AG04449 (cell line): ENCODE measurements around a stretch of chr5.

GRCh38 chr5:170306398-170307046, 8.9 kb upstream of the LCP2 start:
- RRBS: no CpG with 5 or more reads among the region's 5 CpGs

DNA sequence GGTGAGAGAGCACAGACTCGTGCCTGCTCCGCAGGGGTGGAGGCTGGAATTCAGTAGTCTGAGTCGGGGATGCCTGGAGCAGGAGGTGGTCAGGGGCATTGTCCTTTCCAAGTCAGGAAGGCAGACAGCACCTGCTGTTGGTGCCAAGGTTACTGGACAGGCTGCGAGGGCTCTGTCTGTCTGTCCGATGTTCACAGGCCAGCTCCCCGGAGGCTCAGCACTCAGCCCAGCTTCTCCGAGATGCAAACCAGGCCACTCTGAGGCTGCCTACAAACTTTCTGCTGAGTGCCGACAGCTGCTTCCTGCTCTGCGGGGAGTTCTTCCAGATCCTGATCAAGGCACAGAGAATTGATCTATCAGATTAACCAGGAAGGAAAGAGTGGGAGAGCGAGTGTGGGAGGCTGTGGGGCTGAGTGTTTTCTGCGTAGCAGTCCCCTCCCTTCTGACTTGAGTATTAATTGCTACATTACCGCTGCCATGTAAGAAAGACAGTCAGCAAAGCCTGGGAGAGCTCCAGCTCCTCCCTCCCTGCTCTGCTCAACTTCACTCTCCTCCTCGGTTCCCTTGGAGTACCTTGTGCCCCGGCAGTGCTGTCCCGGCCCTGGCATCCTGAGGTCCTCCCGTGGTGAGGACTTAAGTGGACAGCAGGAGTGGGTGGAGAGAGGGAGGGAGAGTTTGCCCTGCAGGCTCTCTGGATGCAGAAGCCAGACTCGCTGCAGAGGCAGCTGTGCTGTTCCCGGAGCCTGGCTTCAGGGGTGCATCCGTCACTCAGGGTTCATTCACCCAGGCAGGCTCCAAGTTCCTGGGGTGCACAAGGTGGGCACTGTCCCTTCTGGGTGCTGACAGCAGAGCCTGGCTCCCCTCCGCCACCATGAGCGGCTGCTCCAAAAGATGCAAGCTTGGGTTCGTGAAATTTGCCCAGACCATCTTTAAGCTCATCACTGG, 35.9 kb downstream of the KCNMB1 start:
- RRBS: no CpG with 5 or more reads among the region's 22 CpGs

DNA sequence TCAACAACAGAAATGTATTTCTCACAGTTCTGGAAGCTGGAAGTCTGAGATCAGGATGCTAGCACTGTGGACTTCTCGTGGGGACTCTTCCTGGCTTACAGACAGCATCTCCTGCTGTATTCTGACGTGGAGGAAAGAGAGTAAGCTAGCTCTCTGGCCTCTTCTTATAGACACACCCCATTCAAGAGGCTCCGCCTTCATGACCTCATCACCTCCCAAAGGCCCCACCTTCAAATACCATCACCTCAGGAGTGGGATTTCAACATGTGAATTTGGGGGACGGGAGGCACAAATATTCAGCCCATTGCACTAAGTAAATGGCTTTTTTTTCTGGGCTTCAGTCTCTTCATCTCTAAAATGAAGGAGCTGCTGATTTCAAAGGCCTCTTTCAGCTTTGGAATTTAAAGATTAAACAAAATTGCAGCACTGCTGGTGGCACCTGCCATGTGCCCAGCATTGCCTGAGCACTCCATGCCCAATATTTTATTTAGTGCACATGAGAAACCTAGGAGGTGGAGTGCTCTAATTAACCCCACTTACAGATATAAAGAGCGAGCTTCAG, 27.5 kb downstream of the KCNMB1 start:
- RRBS: no CpG with 5 or more reads among the region's 5 CpGs

GRCh38 chr5:170385985-170386554, 3.1 kb downstream of the KCNMB1 start:
- RRBS: no CpG with 5 or more reads among the region's 12 CpGs

DNA sequence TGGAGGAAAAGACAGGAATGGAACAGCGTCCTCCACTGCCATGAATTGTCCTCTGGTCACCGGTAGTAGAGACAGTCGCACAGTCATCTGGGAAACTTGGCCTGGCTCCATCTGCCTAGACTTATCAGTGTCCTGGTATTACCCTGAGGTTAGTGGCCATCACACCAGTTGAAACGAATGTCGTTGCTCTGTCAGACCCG, 8.2 kb downstream of the TLX3 start:
- RRBS: no CpG with 5 or more reads among the region's 6 CpGs

DNA sequence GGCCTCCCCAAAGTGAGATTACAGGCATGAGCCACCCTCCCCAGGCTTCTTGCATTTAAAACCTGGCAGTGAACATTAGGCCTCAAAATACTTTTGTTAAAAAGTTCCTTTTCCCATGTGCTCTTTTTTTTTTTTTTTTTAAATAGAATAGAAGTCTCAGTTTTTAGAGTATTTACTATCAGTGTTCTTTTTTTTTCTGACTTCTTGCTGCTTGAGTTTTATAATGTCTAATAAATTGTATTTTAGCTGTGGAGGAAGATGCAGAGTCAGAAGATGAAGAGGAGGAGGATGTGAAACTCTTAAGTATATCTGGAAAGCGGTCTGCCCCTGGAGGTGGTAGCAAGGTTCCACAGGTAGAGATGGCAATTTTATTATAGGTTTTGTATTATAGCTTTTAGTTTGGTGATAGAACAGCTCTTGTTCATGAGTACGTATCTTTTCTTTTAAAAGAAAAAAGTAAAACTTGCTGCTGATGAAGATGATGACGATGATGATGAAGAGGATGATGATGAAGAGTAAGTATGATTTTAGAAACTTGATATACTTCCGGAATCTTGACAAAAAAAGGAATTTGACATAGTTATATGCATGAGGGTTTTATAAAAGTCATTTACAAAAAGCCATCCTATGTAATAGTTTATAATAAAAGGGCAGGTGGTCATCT, 4.9 kb downstream of the NPM1 start:
- RRBS: no CpG with 5 or more reads among the region's 4 CpGs

DNA sequence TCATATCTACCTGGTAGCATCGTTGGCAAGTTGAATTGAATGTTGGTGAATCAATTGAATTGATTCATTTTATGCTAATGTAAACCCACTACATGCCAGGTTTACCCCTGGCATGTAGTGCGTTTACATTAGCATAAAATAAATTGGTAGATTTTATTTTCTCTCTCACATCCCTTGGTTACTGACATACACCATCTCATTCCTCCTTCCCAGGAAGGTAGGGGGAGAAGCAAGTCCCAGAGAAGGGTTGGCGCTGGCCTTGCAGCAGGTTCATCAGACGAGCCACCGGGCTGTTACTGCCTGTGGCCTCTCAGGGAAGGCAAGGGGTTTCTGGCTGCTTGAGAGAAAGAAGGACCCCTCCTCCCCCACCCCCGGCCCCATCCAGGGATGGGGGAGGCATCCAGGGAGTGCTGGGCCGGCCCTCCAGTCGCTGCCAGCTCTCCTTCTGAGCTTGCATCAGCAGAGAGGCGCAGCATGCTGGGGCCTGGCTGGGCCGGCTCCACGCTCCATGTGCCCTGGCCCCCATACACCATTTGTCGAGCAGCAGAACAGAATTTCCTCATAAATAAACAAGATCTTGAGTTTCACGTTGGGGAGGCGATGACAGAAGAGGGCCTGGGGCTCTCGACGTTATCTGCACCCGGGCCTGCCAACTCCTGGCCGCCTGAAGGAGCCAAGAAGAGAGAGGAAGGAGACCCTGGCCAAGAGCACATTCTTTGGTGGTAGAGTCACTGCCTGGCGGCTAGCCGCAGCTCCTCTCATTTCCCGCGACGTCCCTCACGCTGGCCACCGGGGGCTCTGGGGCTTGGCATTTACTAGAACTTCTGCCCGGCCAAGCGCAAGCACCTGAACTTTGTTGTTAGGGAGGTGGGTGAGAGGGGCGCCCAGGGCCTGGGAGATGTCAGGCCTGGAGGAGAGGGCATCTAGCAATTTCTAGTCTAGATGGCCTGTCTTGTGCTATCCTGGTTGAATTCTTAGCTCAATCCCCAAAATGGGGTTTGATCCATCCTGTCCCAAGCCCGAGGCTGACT, 176.9 kb downstream of the FGF18 start:
- RRBS: 37% methylated on average over 6 of the region's 29 CpGs

DNA sequence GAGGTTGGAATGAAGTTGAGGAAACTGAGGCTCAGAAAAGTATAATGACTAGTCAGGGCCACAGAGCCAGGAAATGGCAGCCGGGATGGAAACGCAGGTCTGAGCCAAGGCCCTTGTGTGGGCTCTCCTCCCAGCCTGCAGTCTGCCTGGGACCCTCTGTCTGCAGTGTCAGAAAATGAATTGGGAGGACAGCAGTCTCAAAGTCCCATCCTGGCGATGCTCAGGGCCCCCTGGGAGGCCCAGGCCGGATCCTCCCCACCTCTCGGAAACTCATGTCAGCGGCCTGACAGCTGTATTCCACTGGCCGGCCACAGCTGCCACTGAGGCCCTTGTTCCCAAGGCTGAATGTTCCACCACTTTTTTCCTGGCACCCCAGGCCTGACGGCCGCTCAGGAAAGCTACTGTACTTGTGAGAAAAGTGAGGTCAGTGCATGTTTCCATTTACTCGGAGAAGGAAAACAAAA, 179.9 kb downstream of the FGF18 start:
- RRBS: 32% methylated on average over 4 of the region's 10 CpGs

DNA sequence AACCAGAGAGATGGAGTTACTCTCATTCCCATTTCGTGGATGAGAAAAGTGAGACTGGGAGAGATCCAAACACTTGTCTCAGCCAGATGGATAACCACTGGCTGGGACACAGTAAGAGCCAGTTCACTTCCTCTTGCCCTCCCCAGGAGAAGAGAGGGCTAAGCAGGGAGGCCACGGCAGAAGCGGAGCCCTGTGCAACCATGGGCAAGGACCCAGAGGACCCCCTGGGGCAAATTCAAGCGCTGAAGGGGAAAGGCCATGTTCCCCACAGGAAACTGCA, 137.3 kb upstream of the SMIM23 start:
- RRBS: no CpG with 5 or more reads among the region's 4 CpGs

- RRBS: no CpG with 5 or more reads among the region's 2 CpGs
These were observed 109.2 kb upstream of the SMIM23 start for GRCh38 chr5:171676490-171676758.

- RRBS: no CpG with 5 or more reads among the region's 4 CpGs
These were observed 48.4 kb upstream of the SMIM23 start for GRCh38 chr5:171737225-171737603.

GRCh38 chr5:172043801-172044883, 37.7 kb upstream of the FBXW11 start:
- RRBS: no CpG with 5 or more reads among the region's 25 CpGs

DNA sequence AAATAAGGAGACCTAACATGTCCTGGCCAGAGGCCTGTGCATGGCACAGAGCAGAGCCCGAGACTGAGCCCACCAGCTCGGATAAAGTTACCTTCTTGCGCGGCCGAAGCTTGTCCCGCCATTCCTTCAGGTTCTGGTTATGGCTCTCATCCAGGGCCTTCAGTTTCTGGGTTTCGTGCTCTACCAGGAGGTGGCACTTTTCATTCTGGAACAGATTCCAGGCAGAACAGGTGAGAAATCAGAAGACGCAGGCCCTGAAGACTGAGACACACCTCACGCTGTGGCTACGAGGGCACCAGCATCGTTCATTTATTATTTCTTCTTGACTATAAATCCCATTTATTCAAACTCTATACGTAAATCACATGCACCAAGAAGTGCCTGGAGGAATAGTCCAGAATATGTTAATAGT, 46.4 kb upstream of the FBXW11 start:
- RRBS: no CpG with 5 or more reads among the region's 12 CpGs

GRCh38 chr5:172151492-172152535, 36.2 kb downstream of the STK10 start:
- RRBS: no CpG with 5 or more reads among the region's 24 CpGs

GRCh38 chr5:172187062-172187329, 1.0 kb downstream of the STK10 start:
- RRBS: no CpG with 5 or more reads among the region's 5 CpGs

GRCh38 chr5:172438157-172438703, 16.1 kb downstream of the SH3PXD2B start:
- RRBS: 81% methylated on average over 3 of the region's 6 CpGs

DNA sequence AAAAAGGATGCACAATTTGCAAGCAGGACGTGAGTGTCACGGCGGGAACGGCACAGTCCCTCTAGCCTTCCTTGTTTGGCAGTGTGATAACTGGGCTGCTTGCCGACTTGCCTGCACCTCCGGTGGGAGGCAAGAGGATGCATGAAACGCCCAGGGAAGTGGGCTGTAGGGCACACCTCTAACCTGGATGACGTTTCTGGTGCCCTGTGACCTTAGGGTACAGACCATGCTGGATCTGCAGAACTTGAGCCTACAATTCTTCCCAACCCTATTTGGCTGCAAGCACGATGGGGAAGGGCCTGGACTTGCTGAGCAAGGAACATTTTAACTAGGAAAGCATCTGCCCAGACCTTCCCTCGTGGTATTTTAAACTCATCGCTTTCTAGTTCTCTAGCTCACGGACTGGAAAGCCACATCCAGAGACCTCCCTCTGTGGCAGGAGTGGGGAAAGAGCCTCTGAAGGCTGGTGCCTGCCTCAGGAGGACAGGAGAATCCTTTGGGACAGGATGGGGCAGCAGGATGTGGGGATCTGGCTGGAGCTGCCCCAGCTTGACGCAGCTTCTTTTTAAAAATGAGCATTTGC, 7.7 kb downstream of the SH3PXD2B start:
- RRBS: no CpG with 5 or more reads among the region's 13 CpGs

- RRBS: no CpG with 5 or more reads among the region's 5 CpGs
These were observed 2.6 kb downstream of the SH3PXD2B start for GRCh38 chr5:172451597-172452262.

- RRBS: no CpG with 5 or more reads among the region's 20 CpGs
These were observed 1.8 kb downstream of the SH3PXD2B start for GRCh38 chr5:172452263-172453198.

GRCh38 chr5:172509196-172509958, 55.1 kb upstream of the SH3PXD2B start:
- RRBS: no CpG with 5 or more reads among the region's 17 CpGs